SJSA1 (cell line): ENCODE measurements around a stretch of chr14.

GRCh38 chr14:96126151-96127206, 78.2 kb upstream of the BDKRB2 start:
- RAMPAGE, long total RNA: no peak

- RAMPAGE, long total RNA: no peak
Measured at GRCh38 chr14:96189313-96189941, 15.2 kb upstream of the BDKRB2 start.

DNA sequence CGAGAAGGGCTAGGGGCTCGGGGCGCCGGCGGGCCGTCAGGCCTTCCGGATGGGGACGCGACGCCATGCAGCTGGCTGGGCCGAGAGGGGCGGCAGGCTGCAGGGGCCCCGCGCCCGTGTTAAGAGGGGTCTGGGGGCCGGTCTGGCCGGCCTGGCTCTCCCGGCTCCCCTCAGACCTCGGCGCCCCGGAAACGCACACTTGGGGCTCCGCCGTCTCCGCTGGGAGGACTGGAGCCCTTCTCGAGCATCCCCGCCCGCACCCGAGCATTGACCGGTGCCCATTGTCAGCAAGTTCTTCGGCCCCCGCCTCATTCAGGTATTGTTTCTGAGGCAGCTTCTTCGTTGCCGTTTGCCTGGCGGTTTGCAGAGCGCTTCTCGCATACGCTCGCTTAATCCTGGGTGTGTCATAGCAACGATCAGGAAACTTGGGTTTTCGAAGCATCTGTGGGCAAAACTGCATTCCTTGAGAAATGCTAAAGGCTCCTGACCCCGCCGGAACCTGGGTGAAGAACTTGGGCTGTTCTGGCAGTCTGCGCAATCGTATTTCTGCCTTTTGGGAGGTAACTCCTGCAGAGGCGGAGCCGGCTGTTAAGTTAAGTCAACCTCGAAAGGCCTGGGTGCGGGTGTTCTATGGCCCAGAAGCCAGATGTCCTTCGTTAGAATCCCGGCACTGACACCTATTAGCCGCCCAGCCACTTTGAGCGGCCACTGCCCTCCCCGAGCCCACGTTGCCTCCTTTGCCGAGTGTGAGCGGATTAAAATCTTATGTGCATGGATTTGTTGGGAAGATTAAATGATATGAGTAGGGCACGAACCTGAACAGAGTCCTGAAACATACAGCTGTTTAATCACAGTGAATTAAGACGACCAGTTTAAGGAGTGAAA, 526 bp downstream of the GSKIP start:
- RAMPAGE, long total RNA: no peak

GRCh38 chr14:96573435-96574076, 71.4 kb downstream of the PAPOLA start:
- RAMPAGE, long total RNA: no peak

DNA sequence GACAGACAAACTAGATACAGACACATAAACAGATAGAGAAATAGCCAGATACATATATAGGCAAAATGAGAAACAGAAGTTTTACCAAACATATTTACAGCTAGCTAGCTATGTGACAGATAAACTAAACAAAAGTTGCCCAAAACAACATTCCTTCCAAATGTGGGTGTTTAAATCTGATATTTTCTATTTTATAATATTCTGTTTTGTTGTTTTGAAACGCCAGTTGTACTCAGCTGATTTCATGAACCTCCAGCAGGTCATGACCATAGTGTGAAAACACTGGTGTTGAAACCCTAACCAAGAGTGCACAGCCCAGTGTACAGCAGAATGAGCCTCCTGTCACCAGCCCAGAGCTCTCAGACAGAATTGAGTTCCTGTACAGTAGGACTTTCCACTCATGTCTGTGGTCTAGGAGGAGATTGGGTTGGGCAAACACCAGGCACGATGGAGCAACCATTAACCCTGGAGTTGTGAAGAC, 908.7 kb downstream of the VRK1 start:
- RAMPAGE, long total RNA: no peak

DNA sequence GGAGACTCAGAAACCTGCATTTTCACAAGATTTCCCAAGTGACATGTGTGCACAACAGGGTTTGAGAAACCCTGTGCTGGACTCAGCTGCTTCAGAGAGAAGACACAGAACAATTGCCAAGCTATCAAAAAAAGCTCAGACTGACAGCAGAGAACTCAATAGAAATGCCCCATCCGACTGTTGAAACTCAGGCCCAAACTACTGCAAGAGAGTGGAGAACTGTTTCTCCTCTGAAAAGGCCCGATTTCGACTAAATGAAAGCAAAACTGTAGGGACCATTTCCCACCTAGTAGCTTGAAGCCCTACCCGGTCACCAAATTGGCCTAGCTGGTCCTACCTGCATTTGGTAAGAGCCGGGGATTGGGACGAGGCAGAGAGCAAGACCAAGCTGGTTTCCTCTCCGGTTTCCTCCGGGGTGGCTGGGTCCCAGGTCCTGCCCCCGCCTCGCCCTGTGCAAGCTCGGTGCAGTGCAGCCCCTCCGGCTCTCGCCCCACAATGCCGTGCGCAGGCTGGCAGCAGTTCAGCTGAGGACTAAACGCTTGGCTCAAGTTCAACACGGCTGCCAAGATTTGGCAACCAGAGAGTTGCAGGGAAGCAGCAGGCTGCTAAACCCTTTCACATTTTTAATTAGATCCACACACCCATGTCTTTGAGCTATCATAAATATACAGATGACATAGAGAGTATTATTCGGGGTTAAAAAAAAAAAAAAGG, 1180.6 kb downstream of the VRK1 start:
- RAMPAGE, long total RNA: no peak

DNA sequence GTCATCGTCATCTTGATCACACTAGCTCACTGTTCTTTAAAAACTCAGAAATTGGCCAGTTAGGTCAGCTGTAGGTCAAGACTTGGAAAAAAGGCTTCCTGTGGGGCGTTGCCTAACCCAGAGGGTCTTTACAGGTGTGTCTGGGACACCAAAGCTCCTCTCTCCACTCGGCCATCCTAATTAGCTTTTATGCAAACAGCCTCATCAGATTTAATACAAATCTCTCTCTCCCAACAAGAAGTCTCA, 239.4 kb downstream of the BCL11B start:
- RAMPAGE, long total RNA: no peak

GRCh38 chr14:99035744-99036427, 236.1 kb downstream of the BCL11B start:
- RAMPAGE, long total RNA: no peak

DNA sequence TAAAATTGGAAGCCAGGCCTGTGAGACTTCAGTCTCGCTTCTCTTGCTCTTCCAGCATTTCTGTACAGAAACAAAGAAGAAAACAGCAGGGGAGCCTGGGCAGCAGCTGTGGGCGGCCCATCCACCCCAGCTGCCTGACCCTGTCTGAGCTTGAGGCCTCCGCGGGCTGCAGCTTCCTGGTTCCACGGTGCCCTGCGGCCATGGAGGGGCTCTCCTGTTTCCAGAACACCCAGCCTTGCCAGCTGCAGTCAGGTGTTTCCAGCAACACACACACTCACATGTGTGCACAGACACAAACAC, 178.1 kb downstream of the BCL11B start:
- RAMPAGE, long total RNA: no peak

GRCh38 chr14:99195638-99196410, 76.2 kb downstream of the BCL11B start:
- RAMPAGE, long total RNA: no peak

- RAMPAGE, long total RNA: no peak
Measured at GRCh38 chr14:99229515-99230007, 42.4 kb downstream of the BCL11B start.

DNA sequence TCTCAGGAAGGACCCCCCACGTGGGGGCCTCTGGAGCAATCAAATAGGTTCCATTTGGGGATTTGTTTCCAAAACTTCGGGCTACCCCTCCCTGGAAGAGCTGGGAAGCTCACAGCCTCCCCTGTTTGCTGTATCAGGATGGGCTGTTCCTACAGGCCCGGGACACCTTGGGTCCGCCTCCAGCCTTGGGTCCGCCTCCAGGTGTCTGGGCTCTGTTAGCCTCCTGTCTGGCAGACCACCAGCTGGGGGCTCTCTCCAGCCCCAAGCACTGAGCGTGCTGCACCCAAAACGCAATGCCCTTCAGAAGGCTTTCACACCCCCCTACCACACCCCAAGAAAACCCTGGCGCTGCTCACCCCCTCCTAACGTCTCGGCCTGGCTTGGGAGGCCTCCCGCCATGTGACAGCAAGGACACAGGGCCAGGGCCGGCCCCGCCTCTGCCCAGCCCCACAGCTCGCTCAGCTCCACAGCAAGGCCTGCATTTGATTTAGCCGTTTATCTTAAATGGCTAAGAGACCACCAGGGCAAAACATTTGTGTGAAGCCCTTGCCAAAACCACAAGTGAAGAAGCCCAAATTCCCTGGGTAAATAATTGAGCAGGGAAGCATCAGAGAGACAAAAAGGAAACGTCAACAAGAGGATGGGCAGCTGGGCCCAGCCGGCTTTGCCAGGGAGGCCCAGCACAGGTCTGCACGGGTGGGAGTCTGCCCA, 40.0 kb downstream of the BCL11B start:
- RAMPAGE, long total RNA: no peak

- RAMPAGE, long total RNA: no peak
Measured at GRCh38 chr14:99243264-99243939, 28.6 kb downstream of the BCL11B start.

DNA sequence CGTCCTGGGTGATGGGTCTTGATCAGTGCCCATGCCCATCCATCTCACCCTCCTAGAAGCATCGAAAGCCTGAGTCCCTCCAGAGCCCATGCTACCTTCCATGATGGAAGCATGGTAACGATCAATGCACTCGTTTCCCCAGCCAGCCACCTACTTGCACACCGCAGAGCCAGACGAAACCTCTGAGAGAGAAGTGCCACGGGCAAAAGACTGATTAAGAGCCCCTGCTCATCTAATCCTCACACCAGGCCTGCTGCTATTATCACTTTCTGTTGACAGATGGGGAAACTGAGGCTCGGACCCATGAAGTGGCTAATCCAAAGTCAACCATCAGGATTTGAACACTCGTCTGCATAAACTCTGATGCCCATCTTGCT, 15.9 kb downstream of the BCL11B start:
- RAMPAGE, long total RNA: no peak

GRCh38 chr14:99264653-99265243, 7.2 kb downstream of the BCL11B start:
- RAMPAGE, long total RNA: no peak

- RAMPAGE, long total RNA: no peak
Measured at GRCh38 chr14:99412591-99413117, 68.0 kb downstream of the SETD3 start.

GRCh38 chr14:99531246-99531637, 50.0 kb downstream of the CCNK start:
- RAMPAGE, long total RNA: no peak

DNA sequence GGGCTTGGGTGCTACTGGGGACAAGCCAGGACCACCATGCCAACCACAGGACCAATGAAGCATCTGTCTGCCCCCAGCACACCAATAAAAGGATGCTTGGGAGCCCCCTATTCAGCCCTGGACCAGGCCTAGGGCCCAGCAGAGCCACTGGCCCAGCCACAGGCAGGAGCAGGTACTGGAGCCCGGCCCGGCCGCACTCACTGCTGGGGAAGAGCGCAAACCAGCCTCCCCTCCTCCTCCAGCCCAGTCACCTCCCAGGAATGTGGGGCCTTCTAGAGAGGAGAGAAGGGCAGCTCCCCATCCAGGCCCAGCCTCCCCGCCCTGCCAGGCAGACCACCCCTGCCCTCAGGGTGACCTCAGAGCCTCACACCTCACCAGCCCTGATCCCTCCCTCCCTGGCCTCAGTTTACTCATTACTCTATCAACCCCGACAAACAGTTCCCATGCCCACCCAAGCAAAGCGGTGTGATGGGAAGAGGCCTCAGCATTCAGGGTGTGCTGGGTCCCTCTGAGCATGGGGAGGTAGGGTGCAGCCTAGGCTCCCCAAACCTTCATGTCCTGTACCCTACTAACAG, 56.2 kb downstream of the CCNK start:
- RAMPAGE, long total RNA: no peak

GRCh38 chr14:99576954-99577501, 27.0 kb downstream of the CCDC85C start:
- RAMPAGE, long total RNA: no peak

- RAMPAGE, long total RNA: no peak
Measured at GRCh38 chr14:99768149-99768414, 25.1 kb upstream of the EML1 start.